Sternocleidomastoid (tissue), 1 donor: ENCODE data around the gene NXPE4.

- PRO-cap: no peak
These were observed 38.4 kb upstream of the NNMT start for GRCh38 chr11:114257435-114258647.

GRCh38 chr11:114285464-114286370, 10.5 kb upstream of the NNMT start:
- PRO-cap: no peak

- PRO-cap: no peak
These were observed 3.9 kb upstream of the NNMT start for GRCh38 chr11:114292213-114292737.

- PRO-cap: no peak
These were observed 12.3 kb downstream of the NNMT start for GRCh38 chr11:114308077-114309390.

DNA sequence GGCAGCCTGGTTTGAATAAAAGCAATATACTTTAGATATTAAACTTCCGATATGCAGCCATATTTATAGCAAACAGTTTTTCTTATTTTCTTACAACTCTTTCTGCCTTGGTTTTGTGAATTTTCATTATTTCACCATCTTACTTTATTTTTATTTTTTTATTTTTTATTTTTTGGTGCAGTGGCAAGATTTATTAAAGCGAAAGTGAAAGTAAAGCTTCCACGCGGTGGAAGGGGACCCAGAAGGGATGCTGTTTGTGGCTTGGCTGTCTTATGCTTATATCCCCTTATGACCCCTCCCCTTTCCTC, 50.3 kb downstream of the NNMT start:
- PRO-cap: no peak

GRCh38 chr11:114399457-114399879, 843 bp downstream of the C11orf71 start:
- PRO-cap: no peak

- PRO-cap: no peak
These were observed 1.1 kb downstream of the REXO2 start for GRCh38 chr11:114440315-114440816.

DNA sequence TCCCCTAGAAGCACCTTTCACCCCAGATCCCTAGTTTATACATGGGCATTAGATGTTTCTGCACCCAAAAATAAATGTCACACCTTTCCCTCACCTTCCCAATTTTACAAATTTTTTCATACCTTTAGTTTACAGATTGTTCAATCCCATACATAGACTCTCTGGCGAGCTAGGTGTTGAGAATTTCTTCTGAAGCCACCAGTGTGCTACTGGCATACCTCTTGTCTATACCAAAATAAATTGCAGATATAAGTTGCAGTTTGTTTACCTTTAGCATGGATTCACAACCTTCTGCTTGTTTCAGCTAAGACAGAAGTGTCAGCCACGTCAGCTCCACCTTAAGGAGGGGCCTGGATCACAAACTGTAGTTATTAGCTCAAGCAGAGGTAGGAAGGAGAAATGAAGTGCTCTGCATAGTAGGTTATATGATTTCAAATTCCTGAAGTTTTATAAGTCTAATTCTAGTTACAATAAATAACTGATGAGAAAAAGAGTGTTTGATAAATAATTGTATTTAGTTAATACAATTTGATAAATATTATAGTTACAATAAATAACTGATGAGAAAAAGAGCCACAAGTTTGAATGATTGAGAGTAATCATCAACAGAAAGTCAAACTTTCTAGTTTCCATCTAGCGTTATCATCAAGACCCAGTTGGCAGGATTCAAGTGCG, at the start of gene NXPE4:
Gene NXPE4 (minus strand): TSS at position 317 of the 675 bp plus-strand sequence.
- PRO-cap: no peak

GRCh38 chr11:114796975-114797174, 118.5 kb downstream of the NXPE2 start:
- PRO-cap: no peak

DNA sequence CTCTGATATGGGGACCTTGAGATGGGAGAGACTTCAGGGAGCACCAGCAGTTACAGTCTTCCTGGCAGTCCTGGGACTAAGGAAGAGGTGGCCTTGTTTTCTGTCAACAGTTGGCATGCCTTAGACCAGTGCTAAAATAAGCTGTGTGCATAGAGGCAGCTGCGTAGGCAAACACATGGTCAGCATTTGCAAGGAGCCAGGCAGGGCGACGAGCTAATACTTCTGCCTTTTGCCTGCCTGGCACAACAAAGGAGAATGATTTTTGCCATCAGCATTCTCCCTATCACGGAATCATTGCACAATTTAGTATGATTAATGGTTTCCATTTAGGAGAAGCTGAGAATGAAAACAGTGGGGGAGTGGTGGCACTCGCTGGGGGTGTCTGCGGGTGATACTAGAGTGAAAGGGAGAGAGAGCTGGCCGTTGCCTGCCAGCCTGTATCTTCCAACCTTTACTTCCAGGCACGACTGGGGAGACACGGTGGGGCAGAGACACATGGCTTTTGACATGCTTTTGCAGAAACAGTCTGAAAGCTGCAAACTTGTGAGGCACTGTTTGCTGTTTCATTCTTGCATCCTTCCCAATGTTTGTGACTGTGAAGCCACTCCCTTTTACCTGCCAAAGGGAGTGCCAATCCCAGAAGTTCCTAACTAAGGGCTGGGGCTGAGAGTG, 335.9 kb downstream of the CADM1 start:
- PRO-cap: no peak

DNA sequence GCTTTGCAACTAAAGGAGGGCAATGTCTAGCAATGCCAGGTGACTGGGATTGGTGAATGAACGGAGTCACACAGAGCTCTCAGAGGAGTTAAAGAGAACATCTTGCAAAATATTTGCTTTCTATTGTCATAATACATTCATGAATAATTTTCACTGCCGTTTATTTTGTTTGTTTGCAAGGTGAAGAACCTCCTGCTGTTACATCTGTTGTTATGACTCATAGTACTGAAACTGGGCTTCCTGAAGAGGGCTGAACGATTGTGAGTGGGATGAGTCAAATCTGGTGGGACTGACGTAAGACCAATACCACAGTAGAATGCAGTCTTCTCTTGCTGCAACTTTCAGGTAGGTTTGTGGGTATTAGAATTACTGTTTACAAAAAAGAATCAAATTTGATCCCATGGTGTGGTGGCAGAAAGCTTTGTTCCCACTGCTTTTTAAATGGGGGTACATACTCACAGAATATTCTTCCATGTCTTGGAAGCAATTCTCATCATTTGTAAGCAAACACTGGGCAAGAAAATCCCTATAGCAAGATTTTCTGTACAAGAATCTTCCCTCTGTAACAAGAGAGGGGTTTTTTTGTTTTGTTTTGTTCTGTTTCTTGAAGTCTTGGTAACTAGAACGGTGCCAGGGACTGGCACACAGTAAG, 281.7 kb downstream of the CADM1 start:
- PRO-cap: no peak

- PRO-cap: no peak
These were observed 107.7 kb downstream of the CADM1 start for GRCh38 chr11:115396562-115396903.

- PRO-cap: no peak
These were observed 3.4 kb downstream of the CADM1 start for GRCh38 chr11:115500539-115501579.

GRCh38 chr11:116195355-116195693, 577.5 kb downstream of the BUD13 start:
- PRO-cap: unidirectional peak, minus-strand start at chr11:116195536

- PRO-cap: no peak
These were observed 433.4 kb downstream of the BUD13 start for GRCh38 chr11:116339354-116339872.

DNA sequence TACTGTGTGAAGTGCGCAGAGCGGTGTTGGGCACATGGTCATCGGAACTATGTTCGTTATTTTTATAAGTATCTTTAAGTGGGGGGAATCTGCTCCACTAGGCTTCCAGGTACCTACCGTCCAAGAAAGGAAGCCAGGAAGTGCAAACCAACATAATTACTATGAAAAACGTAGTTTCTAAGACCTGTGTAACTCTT, 572 bp upstream of the BUD13 start:
- PRO-cap: no peak

GRCh38 chr11:116808738-116809272, 14.3 kb downstream of the APOA4 start:
- PRO-cap: unidirectional peak, minus-strand start at chr11:116809022

DNA sequence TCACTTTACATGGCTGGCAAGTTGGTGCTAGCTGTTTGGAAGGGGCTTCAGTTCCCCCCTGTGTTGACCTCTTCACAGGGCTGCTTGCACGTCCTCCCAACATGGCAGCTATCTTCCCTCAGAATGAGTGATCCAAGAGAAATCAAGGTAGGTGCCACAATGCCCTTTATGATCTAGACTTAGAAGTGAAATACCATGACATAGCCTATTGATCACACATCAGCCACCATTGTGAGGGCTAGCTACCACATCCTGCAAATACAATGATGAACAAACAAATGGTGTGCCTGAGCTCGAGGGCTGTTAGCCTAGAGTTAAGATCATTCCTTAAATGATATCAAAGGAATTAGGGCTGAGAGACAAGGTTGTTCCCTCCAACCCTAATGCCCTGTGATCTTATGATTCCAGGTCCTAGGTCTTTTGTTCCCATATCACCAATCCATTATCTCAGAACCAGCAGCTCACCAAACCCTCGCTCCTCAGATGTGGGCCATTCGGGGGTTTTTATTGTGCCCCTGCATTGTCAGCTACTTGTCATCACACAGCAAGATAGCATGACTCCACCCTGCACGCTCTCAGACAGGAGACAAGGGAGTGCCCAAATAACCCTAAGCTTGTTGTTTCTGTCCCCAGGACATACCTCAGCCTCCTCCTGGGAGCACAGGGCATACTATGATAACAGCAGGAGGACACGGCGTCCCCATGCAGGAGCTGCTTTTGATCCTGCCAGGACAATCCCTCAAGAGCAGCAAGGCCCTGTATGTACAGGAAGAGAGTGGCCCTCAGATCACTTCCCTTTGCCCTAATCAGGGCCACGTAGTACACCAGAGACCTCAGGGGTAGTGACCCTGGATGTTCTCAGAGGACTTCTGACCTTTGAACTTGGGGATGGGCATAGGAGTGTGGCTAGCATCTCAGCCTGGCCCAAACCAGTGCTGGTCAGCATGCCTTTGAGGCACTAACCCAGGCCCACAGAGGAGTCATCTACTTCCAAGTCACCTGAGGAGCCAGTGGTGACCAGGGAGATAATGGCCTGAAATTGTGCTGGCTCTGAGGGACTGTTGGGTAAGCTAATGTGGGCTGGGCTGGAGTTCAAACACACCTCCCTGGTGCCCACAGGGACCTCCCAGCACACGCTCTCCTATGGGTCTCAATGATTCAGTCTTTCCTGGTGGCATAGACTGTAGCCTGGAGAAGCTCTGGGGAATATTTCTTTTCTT, 9.4 kb downstream of the APOA4 start:
- PRO-cap: no peak

DNA sequence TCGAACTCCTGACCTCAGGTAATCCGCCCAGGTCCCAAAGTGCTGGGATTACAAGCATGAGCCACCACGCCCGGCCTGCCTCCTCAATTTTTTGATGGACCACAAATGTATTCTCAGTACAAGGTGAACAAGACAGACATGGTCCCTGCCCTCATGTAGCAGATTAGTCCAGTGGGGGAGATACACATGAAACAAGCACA, 76.9 kb upstream of the APOA1 start:
- PRO-cap: no peak

DNA sequence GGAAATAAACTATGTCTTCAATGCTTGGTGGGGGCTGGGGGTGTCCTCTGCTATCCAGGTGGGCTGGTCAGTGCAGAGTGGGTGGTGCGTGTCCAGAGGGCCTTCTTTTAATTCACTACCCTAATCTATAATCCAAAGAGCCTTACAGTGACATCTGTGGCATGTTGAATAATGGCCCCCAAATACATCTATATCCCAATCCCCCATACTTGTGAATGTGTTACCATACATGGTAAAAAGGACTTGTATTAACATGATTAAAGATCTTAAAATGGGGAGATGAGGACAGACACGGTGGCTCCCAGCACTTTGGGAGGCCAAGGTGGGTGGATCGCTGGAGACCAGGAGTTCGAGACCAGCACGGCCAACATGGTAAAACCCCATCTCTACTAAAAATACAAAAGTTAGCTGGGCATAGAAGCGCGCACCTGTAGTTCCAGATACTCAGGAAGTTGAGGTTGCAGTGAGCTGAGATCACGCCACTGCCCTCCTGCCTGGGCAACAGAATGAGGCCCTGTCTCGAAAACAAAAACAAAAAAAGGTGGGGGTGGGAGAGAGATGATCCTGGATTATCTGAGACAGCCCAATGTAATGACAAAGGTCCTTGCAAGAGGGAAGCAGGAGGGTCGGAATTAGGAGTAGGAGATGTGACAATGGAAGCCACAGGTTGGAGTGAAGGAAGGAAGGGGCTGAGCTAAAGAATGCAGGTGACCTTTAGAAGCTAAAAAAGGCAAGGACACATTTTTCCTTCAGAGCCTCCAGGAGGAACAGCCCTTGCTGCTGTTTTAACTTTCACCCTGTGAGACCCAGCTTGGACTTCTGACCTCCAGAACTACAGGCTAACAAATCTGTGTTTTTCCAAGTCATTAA, 87.5 kb upstream of the APOA1 start:
- PRO-cap: no peak